Temporal lobe (tissue), 2 donors: ENCODE data around the gene FRMD1.

- RAMPAGE, long total RNA, result no peak
These were observed 117.1 kb downstream of the TTLL2 start for GRCh38 chr6:167441659-167442668.

GRCh38 chr6:167494812-167495221, 169.9 kb downstream of the TTLL2 start:
- RAMPAGE, long total RNA, result no peak

DNA sequence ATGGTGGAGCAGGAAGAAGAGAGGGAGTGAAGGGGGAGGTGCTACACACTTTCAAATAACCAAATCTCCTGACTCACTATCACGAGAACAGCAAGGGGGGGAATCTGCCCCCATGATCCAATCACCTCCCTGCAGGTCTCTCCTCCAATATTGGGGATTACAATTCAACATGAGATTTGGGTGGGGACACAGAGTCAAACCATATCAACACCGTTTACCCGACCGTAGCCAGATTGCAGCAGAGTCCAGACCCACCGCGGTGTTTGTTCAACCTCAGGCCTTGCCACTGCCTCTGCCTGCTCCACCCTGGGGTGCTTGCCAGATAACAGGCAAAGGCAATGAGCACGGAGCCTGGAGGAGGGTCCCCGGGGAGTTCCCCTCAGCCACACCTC, 142.2 kb upstream of the AFDN start:
- RAMPAGE, long total RNA, result no peak

DNA sequence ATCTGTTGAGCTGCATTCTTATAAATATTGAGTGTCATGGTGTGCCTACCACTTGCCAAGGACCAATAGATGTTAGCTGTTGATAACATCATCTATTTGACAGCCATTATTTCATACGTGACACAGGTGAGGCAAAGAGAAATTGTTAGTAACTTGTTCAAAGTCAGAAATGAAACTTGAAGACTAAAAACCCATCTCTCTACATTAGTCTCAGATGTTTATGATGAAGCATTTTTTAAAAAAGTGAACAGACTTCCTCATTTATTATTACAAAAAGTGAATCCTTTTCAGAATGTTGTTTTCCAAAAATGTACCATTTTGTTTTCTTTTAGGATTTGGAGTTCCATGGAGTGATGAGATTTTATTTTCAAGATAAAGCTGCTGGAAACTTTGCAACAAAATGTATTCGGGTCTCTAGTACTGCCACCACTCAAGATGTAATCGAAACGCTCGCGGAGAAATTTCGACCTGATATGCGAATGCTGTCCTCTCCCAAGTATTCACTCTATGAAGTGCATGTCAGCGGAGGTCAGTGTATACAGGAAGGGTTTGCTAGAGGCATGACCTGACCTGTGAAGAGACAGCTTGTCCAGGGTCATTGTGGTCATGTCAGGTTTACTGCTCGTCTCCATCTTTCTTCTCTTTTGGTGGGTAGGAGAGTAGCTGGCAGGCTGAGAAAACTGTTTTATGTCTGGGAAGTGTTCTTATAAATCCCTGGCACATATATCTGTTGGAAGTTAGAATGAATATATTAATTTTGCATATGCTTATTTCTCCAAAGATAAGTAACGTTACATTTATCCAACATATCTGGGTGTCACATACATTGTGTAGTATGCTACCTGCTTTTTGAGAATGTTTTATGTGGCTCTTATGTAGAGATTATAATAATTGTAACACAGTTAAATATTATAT, 37.8 kb downstream of the AFDN start:
- RAMPAGE, long total RNA, result no peak

- RAMPAGE, long total RNA, result no peak
These were observed 48.5 kb downstream of the AFDN start for GRCh38 chr6:167875056-167875680.

DNA sequence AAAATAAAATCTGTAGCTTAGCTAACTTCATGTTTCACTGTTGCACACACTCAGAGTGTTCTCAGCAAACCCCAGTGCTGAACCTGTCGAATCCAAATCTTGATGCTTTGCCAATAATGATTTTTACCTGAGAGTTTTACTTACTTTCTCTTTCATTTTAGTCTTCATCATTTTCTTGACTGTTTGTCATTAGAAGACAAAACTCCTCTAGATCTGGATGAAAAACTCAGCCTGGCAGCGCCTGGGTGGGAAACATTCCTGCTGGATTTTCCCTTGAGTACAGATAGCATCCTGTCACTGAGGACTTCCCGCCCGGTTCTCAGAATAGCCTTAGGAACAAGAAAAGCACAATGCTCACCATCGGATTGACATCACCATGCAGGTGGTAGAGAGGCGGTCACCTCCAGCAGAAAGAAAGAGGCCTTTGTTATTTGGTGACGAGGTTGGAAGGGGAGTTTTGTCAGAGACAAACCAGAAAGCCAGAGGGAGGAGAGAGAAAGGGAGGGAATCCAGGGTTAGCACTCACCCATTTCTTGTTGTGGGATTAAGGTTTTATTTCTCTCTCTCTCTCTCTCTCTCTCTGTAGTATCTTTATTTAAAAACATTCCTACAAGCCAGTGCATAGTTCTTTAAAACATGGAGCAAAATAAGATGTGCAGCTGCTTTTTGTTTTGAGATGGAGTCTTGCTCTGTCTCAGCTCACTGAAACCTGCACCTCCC, 39.8 kb downstream of the KIF25 start:
- RAMPAGE, long total RNA, result no peak

DNA sequence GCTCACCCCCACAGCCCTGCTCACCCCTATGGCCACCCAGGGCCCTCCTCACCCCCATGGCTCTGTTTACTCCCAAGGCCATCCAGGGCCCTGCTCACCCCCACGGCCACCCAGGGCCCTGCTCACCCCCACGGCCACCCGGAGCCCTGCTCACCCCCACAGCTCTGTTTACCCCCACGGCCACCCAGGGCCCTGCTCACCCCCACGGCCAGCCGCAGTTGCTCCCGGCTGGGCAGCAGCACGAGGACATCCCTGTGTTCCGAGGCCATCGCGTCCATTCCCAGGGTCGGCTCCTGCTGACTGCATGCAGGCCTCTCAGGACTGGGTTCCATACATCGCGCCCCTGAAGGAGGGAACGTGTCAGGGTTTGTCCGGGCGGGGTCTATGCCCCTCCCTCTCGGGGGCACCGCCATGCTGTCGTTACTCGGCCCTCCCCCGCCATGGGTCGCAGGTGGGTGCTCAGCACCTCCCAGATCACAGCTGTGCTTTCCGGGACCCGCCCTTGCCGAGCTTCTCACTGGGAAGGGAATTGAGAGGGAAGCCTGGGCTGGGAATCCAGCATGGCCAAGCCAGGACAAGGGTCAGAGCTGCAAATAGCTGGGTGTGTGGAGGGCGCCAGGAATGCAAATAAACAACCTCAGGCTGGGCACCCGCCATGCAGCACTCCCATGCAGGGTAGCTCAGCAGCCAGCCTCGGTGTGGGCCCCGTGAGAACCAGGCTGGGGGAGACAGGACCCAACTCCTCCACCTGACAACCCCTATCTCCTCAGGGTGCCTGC, at the start of gene FRMD1:
Gene FRMD1 (minus strand): TSS at position 531 of the 779 bp plus-strand sequence.
- RAMPAGE, long total RNA, result no peak

DNA sequence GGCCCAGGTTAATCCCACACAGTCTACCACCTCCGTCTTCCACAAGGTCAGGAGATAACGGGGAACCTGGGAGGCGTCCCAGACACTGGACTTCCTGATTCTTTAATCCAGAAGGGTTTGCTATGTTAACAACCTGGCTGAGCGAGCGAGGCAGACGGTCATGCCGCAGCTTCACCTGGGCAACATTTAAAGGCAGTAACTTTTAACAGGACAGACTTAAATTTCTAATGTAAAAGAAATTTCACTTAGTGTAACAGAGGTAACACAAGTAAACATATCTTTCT, 1.4 kb downstream of the DACT2 start:
- RAMPAGE, long total RNA, result no peak

- RAMPAGE, long total RNA, result no peak
These were observed 16.4 kb downstream of the SMOC2 start for GRCh38 chr6:168457359-168457897.

DNA sequence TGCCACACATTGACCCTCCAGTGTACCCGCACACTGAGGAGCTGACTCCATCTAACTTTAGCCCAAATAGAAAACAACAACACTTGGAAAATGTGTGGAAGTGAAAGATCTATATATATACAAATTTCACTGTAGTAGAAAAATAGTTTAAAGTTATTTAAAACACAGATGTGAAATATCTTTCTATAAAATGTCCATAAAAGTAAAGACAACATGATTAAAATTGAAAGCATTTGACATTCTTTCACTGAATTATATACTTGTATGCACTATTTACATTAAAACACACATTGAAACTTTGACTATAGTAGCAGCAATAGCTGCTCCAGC, 71.8 kb downstream of the SMOC2 start:
- RAMPAGE, long total RNA, result no peak

DNA sequence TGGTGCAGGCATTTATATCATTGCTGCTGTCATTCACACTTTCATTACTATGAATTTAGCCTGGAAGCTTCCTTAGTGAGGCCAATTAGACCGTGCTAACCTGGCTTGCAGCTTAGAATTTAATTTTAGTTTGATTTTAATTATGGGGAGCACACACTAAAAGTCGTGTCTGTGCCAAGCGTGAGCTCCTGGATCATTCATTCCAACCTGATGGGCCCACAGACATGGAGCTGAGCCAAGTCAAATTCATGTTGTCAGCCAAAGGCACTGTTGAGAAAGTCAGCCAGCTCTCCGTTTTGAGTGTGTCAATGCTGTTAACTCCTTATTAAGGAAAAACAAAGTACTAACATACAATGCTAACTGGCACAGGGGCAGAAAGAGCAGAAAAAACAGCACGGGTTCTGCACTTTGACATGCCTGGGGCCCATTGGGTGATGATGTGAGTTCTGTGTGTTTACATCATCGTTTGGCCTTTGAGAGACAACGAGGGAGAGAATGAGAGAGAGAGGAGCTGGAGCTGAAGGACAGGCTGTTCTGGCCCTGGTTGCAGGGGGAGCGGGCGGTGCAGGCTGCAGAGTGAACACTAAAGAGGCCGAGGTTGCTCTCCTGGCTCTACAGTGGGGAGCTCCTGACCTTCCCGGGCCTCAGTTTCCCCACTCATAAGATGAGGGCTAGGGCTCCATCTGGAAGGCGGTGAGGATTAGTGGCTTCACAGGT, 85.8 kb downstream of the SMOC2 start:
- RAMPAGE, long total RNA, result no peak

DNA sequence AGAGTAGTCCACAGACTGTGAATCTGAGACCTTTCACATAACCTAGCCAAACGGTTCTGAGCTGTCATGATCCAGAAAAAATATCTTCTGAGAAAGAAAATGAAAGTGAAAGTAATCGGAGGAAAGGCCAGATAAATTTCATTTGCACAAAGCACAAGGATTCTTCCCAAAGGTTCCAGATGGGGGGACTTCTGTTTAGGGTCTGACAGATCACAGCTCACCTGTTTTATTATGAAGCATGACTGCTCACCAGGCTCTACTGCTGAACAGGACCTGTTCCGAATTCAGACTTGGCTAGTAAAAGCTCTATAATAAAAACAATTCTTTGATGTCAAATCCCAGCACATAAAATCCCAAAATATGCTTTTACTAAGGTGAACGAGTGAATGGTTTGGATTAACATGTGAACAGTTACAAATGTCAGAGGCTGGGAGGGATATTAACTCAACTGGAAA, 401.8 kb downstream of the THBS2 start:
- RAMPAGE, long total RNA, result no peak

- RAMPAGE, long total RNA, result no peak
These were observed 15.9 kb downstream of the THBS2 start for GRCh38 chr6:169237804-169238050.

GRCh38 chr6:169289864-169290558, 36.4 kb upstream of the THBS2 start:
- RAMPAGE, long total RNA, result no peak

GRCh38 chr6:169671567-169672232, 30.1 kb downstream of the WDR27 start:
- RAMPAGE, long total RNA, result no peak

DNA sequence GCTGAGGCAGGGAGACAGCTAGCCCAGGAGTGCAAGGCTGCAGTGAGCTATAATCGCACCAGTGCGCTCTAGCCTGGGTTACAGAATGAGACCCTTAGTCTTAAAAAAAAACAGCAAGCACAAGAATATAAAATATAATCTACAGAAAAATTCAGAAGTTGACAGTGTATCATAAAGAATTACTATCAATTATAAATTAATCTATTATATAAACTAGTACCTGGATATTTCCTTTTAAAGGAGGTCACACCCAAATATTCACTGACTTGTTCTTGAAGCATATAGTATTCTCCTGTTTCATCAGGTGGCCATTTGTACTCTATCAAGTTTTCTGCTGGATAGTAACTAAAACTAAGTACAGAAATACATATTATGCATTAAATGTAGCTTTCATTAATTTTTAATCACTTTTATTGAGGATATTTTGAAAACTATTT, 5.7 kb downstream of the PHF10 start:
- RAMPAGE, long total RNA, result no peak

- RAMPAGE, long total RNA, result no peak
These were observed 1.4 kb upstream of the PHF10 start for GRCh38 chr6:169725635-169726181.

DNA sequence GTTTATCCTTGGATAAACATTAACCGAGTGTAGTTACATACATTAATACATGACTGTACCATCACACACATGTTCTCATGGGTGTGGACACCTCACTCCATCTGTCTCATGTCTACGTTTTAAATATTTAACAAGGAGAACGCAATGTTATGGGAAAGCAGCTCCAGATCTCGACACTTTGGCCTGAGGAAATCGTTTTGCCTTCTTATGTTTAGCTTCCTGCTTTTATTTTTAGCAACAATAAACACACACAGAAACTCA, 110.7 kb downstream of the ERMARD start:
- RAMPAGE, long total RNA, result no peak

DNA sequence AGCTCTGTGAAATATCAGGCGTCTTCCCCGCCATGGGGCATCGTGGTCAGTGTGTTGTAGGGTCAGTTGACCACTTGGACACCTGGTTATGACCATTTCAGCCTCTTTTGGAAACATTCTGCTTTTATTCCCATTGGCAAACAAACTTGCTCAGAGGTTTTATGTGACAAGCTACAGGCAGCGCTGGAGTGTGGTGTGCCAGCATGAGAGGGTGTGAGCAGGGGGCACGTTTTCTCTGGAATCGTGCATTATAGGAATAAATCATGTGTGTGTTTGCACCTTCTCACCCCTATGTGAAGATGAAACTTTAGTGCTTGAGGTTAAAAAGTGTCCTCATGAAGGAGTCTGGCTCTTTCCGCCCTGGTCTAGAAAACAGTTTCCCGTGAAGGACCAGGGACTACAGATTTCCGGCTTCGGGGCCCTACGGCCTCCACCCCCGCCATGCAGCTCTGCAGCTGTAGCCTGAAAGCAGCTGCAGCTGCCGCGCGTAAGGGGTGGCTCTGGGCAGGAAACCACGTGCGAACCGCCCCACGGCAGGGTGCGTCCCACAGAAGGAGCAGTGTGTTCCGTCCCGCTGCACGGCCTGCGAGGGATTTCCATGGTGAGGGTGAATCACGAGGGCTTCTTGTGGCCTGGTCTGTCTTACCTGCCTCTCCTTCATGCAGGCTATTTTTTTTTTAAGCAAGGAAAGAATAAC, 116.9 kb downstream of the ERMARD start:
- RAMPAGE, long total RNA, result no peak

DNA sequence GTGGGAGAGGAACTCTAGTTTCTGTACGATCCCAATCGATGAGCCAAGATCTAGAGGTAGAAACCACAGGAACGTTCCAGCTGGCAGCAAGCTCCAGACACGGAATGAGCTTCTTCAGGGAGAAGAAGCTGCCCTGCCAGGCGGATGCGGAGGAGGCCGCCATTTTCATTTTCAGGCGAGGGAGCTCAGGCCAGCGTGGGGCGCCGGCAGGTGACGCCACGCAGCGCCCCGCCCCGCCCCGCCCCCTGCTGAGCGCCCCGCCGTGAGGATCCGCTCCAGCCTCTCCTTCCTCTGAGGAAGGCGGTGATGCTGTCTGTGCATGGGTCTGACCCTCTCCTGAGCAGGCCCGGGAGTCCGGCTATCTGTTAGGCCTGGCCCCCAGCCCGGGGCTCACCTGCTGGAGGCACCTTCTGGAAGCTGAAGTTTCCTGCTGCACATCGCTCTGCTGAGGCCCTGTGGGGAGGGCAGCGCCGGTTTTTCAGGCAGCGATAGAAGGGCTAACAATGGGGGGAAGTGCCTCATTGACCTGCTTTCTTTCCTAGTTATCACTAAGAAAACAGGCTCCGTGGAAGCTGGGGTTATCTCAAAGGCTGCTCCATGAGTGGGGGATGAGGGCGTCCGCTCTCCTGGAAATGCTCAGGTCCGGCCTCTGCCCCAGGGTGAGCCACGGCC, 147.6 kb downstream of the ERMARD start:
- RAMPAGE, long total RNA, result no peak